Bronchial epithelial cell (primary cell): Measurements from ENCODE around the genes ABCB9 and PITPNM2.

GRCh38 chr12:122105797-122106303, 27.3 kb downstream of the MLXIP start:
- RRBS, 2 experiments, result no CpG with 5 or more reads among the region's 5 CpGs

- RRBS, 2 experiments, result no CpG with 5 or more reads among the region's 19 CpGs
Measured at GRCh38 chr12:122123173-122123746, 44.7 kb downstream of the MLXIP start.

DNA sequence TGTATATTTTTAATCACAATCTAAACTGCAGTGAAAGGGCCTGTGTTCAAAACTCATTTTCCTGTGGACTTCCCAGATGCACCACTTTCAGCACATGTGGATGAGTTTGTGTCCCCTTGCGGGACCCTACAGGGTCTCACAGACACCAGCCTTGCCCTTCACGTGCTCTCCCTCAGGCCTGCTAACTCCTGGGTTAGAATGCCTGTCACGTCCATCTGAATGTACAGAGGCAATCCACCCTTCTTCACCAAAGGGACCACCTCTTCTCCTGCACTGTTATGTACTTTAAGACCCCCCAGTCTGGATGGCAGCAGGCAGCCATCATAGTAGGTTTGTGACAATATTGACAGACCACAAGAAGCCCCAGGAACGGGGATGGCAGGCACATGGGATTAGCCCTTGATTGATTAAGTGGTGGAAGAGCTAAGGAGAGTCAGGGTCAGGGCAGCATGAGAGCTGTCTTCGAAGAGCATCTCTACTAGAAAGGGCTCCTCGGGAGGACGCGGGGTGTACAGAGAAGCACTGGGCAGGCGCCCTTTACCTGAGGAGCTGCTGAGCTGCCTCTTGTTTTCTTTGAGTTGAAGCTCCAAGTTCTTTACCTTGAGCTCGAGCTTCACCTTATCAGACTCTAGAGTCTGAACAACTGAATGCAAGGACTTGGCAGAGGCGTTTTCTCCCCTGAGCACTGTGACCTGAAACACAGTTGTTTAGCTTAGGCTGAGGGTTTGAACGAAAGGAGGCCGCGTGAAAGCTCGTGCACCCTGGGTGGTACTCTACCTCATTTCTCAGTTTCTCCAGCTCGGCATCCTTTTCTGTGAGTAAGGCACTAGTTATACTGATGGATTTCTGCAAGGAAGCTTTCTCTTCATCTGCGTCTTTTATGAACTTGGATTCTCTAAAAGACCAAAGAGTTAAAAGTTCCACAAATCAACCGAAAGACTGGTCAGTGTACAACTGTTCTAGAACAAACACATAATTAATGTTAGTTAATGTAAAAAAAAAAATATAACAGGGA, 12.3 kb upstream of the VPS33A start:
- RRBS, 2 experiments, result no CpG with 5 or more reads among the region's 18 CpGs

DNA sequence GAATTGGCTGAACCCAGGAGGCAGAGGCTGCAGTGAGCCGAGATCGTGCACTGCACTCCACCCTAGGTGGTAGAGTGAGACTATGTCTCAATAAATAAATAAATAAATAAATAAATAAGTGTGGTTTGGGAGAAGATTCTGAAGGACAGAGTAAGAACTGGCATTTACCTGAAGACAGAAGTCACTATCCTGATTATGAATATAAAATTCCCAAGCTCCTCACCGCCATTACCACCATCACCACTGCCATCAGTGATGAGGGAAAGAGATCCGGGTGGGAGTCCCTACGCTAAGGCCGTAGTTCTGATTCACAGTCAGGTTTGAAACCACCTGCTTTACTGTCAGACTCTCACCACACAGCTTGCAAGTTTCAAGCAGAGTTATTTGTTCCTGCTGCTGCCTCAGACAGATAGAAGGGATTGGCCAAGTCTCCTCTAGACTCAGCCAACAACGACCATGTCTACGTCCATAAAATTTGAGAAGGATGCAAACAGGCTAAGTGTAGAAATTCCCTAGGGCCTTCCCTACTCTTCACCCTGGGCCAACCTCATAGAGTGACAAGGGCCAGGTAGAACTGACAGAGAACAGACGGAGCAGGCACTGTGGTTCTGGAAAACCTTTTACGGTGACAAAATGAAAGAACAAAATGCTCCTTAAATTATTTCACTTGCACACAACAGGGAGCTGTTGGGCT, 39.7 kb downstream of the CLIP1 start:
- RRBS, 2 experiments, result no CpG with 5 or more reads among the region's 10 CpGs

- RRBS, 2 experiments, result no CpG with 5 or more reads among the region's 7 CpGs
Measured at GRCh38 chr12:122405005-122405506, 17.4 kb downstream of the CLIP1 start.

DNA sequence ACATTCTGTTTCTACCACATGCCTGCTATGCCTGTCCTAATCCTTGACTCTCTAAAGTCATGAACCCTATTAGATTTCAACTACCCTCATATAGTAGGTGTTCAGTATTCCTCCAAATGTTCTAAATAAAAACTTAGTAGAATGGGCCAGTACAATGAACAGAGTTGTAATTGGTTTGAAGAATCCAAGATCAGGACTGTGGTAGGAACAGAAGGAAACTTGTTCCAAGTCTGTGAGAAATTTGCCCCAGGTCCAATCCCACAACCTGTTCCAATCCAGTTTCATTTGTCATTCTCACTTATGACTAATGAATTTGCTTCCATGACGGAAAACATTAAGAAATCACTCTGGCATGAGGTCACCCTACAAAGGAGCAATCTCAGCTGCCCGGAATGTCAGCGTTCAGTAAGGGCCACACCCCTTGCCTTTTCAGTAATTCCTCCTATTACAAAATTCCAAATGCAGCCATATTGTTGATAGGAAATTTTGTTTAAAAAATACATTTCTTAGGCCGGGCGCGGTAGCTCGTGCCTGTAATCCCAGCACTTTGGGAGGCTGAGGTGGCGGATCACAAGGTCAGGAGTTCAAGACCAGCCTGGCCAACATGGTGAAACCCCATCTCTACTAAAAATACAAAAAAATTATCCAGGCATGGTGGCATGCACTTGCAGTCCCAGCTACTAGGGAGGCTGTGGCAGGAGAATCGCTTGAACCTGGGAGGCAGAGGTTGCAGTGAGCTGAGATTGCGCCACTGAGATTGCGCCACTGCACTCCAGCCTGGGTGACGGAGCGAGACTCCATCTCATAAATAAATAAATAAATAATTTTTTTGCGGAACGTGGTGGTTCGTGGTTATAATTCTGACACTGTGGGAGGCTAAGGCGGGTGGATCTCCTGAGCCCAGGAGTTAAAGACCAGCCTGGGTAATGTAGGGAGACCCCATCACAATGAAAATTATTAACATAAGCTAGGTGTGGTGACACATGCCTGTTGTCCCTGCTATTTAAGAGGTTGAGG, 36.3 kb downstream of the ZCCHC8 start:
- RRBS, 2 experiments, result 2% methylated on average over 3 of the region's 17 CpGs; no CpG with 5 or more reads in 1 of the 2 experiments

DNA sequence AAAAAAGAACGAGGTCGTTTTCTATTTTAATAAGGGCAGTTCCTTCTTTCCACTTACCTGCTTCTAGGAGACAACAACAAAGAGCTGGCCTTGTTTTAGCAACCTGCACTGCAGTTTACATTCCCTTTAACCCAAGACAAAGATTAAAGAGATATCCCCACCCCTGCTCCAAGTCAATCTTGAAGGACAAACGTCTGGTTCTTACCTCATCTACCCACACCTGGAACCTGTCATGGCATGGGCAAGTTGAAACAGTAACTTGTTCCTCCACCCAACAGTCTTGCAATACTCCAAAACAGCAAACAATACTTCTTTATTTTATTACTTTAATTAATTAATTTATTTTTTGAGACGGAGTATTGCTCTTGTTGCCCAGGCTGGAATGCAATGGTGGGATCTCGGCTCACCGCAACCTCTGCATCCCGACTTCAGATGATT, 32.7 kb downstream of the ZCCHC8 start:
- RRBS, 2 experiments, result no CpG with 5 or more reads among the region's 7 CpGs

GRCh38 chr12:122481975-122482174, 18.9 kb downstream of the ZCCHC8 start:
- RRBS, 2 experiments, result no CpG with 5 or more reads among the region's 4 CpGs

DNA sequence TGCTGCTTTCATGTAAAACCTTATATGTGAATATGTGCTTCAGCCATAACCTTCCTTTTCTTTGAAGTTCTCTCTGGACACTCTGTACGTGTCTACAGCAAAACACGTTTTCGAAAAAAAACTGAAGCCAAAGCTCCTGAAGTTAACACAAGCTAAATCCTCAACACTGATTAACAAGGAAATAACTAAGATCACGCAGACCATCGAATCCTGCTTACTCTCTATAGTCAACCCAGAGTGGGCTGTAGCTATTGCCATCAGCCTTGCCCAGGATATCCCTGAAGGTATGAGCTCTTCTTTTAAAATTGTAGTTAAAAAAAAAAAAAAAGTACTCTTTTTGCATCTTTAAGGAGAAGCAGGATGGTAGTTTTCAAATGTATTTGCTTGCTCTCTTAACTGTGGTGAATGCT, 75.9 kb downstream of the KNTC1 start:
- RRBS, 2 experiments, result no CpG with 5 or more reads among the region's 5 CpGs

GRCh38 chr12:122643951-122644297, 59.2 kb downstream of the HCAR2 start:
- RRBS, 2 experiments, result no CpG with 5 or more reads among the region's 9 CpGs

- RRBS, 2 experiments, result no CpG with 5 or more reads among the region's 5 CpGs
Measured at GRCh38 chr12:122876735-122877269, 19.1 kb downstream of the VPS37B start.

GRCh38 chr12:122898156-122898467, 2.2 kb upstream of the VPS37B start:
- RRBS, 2 experiments, result no CpG with 5 or more reads among the region's 4 CpGs

GRCh38 chr12:122917534-122918002, 21.6 kb upstream of the VPS37B start:
- RRBS, 2 experiments, result no CpG with 5 or more reads among the region's 6 CpGs

GRCh38 chr12:122946588-122948076, 19.1 kb downstream of the ABCB9 start:
- RRBS, 2 experiments, result 7 to 16% methylated on average over 3 of the region's 31 CpGs

DNA sequence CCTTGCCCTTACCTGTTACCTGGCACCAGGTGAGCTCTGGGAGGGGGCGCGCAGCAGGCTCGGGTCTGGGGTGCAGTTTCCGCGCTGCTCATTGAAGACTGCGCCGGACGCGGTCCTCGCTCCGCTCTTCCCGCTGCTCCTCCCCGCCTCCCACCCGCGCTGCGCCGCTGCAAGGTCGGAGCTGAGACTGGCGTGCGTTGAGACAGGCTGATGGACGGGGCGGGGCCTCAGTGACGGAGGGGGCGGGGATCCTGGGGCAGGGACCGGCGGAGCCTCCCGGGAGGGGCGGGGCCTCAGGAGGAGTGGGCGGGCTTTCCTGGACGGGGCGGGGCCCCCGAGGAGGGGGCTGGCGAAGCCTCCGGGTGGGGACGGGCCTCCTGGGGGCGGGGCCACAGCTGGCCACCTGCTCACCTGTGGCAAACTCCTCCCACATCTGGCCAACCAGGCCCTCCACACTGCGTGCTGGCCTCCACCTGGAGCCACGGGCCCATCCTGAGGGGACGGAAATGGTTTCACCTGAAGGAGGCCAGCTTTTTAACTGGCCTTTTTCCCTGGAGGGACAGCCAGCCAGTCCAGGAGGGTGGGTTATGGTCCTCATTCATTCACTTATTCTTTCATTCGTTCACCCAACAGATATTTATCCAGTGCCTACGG, at the start of gene ABCB9:
Gene ABCB9 (minus strand): TSS at position 189 of the 654 bp plus-strand sequence.
- RRBS, 2 experiments, result 2% methylated on average over 7 of the region's 41 CpGs

DNA sequence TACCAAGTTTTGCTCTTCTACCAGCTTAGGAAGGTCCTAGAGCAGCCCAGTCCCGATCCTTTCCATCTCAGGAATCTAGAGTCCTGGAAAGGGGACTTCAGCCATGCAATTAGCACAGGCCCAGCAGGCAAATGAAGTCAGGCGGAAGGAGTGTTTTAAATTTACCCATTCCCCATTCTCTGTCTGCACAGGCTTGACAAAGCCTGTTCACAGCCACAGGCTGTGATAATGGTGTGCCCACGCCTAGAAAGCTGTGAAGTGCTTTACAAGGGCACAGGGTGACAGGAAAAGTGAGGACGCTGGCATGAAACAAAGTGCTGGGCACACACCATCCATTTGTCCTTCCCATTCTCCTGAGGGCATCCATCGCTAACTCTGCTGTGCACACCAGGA, 79.0 kb downstream of the PITPNM2 start:
- RRBS, 2 experiments, result no CpG with 5 or more reads among the region's 5 CpGs

- RRBS, 2 experiments, result no CpG with 5 or more reads among the region's 10 CpGs
Measured at GRCh38 chr12:123119874-123120406, 30.9 kb downstream of the PITPNM2 start.

GRCh38 chr12:123120423-123121405, 30.2 kb downstream of the PITPNM2 start:
- RRBS, 2 experiments, result no CpG with 5 or more reads among the region's 8 CpGs

DNA sequence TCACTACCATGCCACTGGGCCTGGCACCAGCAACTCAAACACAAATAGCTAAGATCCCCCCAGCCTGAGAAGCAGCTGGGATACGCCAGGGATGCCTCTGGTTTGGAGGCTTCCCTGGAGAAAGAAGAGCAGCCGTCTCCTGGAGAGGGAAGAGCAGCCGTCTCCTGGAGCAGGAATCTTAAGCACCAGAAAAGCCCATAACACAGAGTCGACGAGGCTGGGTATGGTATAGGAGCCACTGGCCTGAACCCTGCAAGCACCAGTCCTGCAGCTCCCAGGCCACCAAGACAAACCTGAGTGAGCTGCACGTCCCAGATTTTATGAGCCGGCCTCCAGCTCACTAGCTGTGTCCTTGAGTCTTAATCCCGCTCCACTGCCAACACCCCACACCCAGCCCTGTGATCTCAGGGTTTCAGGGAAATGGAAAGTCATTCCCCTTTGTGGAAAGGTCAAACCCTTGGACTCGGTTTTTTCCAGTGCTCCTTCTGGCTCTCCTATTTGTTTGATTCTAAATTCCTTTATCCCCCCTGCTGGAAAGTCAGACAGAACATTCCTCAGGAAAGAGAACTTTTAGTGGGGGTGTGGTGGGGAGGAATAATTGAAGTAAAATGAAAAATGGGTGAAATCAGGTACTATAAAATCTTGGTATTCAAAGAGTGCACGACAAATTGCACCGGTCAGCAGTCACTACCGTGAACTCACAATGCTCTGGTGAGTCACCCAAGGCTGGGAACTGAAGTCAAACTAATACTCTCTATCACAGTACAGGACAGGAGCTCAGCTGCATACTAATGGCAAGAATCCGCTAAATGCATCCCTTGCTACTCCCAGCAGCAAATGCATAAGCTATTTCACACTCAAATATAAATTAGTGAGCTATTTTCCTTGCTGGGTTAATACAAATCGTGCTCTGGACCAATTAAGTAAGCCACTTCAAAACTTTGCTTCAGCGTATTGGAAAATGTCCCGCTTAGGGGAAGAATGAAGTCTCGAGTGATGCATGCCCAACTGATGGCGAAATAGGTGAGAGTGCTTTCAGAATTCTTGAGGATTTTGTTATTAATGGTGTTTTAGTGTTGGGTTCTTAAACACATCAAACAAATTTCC, 9.1 kb downstream of the PITPNM2 start:
- RRBS, 2 experiments, result no CpG with 5 or more reads among the region's 18 CpGs

GRCh38 chr12:123150358-123151413, at the start of gene PITPNM2:
TSS of gene PITPNM2 (minus strand) at chr12:123151090.
- RRBS, 2 experiments, result 1% methylated on average over 103 to 114 of the region's 164 CpGs